Renal cortical epithelial cell (primary cell): Measurements from ENCODE around the gene MED14.

GRCh38 chrX:40073977-40075212 is 23.4 kb downstream of the BCOR start:
- RRBS = no CpG with 5 or more reads among the region's 51 CpGs

- RRBS = no CpG with 5 or more reads among the region's 51 CpGs
Measured at GRCh38 chrX:40105175-40105604, 7.4 kb upstream of the BCOR start.

GRCh38 chrX:40169014-40169862 is 71.5 kb upstream of the BCOR start:
- RRBS = 0% methylated on average over 5 of the region's 42 CpGs

- RRBS = 18% methylated on average over 5 of the region's 27 CpGs
Measured at GRCh38 chrX:40170692-40171622, 73.2 kb upstream of the BCOR start.

DNA sequence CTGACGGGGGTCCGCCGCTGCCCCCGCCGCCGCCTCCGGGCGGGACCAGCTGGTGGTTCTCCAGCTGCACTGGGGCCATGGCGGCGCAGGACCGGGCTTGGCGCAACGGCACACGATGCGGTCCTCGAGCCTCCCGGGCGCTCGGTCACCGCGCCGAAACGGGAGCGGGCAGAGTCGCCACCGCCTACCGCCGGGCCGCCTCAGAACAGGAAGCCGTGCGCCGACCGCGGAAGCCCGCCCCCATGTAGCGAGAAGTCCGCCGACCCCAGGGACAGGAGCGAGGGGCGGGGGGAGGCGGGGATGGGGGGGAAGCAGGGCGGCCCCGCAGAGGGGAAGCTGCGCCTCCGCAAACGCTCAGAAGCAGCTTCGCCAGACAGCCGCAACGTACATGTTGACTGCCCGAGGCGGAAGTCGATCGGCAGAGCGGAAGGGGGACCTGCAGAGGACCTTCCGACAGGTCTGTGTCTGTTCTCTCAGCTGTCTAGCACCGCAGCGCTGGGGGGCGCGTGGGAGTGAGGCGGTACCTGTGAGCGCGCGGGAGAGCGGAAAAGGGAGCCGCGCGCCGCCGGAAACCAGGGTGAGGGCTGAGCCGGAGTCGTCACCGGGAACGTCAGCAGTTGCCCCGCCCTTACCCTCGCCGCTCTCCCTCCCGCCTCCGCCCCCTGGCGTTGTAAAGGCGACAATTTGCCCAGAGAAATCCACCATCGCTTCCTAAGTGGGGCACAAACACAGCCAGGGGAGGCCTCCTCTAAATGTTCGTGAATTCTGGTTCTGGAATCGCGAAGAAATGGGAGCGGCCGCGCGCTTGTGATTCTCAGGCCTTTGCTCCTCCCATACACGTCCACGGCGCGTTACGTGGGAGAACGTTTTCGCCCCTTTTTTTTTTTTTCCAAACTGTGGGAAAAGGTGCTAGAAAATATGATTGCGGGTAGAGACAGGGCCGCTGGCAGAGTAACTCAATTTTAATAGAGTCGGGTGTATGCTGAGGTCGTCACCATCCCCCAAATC is at the start of gene MED14:
Gene MED14, minus strand, starts transcription at position 209 of the 1,008 bp plus-strand sequence.
- RRBS = 1% methylated on average over 28 of the region's 99 CpGs

- RRBS = no CpG with 5 or more reads among the region's 4 CpGs
Measured at GRCh38 chrX:41095281-41096076, 10.2 kb downstream of the USP9X start.

GRCh38 chrX:41101382-41101604 is 16.0 kb downstream of the USP9X start:
- RRBS = no CpG with 5 or more reads among the region's 5 CpGs

DNA sequence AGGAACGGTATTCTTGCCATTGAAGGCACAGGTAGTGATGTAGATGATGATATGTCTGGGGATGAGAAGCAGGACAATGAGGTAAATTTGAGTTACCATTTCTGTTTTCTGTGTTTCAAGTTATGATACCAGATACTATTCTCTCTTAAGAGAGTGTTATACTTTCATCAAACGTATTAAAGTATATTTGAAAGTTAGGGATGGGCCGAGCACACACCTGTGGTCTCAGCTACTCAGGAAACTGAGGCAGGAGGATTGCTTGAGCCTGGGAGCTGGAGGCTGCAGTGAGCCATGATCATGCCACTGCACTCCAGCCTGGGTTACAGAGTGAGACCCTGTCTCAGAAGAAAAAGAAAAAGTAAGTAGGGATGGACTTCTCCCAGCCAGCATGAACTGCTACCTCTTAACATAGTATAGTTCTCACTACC is 116.0 kb downstream of the USP9X start:
- RRBS = no CpG with 5 or more reads among the region's 3 CpGs

GRCh38 chrX:41210037-41210916 is 123.7 kb upstream of the DDX3X start:
- RRBS = no CpG with 5 or more reads among the region's 5 CpGs

DNA sequence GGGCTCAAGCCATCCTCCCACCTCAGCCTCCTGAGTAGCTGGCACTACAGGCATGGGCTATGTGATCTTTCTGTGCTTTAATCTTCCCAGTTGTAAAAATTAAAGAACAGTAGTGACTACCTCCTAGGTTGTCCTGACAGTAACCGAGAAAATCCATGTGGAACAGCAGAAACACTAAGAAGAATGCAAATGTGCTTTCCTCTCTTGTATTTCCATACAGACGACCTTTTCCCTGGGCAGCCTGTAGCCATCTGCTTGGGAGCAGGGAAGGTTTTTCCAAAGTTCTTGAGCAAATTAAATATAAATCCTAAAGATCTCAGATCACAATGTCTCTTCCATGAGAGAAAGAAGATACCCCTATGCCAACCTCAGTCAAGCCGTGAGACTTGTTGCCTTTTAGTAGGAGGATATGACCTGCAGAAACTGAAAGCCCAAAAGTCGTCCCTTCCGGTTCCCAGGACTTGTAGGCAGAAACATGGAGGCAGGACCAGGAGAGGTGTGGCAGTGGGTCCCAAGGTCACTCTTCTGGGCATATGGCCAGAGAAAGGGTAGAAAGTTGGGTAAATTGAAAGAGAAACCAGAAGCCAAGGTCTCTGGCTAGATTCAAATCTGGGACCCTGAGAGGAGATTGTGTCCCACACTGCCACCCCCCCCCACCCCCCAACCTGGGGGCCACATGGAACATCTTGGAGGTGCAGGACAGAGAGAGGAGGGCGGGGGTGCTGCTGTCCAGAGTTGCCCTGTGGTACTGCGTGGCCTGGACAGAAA is 55.2 kb downstream of the DDX3X start:
- RRBS = no CpG with 5 or more reads among the region's 7 CpGs

DNA sequence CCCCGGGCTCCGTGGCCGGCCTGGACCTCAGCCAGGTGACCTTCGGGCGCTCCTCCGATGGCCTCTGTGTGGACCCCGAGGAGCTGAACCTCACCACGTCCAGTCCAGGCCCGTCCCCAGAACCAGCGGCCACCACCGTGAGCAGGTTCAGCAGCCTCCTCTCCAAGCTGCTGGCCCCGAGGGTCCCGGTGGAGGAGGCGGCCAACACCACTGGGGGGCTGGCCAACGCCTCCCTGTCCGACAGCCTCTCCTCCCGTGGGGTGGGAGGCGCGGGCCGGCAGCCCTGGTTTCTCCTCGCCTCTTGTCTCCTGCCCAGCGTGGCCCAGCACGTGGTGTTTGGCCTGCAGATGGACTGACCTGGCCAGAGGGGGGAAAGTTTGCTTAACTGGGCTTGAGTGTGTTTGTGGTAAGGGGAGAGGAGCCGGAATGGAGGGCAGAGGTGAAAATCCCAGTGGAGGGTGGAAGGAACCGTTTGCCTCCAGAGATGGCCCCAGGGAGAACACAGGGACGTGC is 27.5 kb downstream of the NYX start:
- RRBS = 60% methylated on average over 4 of the region's 26 CpGs

DNA sequence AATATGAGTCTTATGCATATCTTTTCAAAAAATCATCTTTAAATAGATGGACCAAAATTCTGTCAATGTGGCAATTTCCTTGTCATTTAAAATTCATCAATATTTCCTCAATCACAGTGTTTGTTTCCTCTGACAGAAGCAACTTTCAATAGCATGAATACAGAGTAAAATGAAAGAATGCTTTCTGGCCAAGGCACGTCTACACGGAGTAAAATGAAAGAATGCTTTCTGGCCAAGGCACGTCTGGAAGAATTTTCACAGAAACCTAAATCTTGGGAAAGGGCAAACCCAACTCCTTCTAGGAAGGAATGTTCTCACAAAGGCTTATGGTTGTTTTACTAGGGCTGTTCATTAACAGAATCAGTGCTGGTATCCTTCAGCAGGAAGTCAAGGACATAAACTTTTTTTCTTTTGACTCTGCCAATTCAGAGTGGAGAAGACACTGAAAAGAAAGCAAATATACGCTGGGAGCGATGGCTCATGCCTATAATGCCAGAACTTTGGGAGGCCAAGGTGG is 99.0 kb upstream of the GPR34 start:
- RRBS = no CpG with 5 or more reads among the region's 5 CpGs

DNA sequence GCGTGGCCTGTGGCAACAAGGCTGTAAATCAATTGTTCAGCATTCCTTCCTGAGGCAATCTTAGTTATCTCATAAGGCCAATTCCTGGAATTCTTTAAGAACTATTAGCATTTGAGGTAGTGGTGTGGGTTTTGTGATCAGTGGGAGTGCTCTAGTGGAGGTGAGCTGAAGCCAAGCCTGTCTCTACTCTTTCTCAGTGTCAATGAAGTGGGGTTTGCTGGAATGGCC is 5.1 kb upstream of the GPR82 start:
- RRBS = no CpG with 5 or more reads among the region's 1 CpG

DNA sequence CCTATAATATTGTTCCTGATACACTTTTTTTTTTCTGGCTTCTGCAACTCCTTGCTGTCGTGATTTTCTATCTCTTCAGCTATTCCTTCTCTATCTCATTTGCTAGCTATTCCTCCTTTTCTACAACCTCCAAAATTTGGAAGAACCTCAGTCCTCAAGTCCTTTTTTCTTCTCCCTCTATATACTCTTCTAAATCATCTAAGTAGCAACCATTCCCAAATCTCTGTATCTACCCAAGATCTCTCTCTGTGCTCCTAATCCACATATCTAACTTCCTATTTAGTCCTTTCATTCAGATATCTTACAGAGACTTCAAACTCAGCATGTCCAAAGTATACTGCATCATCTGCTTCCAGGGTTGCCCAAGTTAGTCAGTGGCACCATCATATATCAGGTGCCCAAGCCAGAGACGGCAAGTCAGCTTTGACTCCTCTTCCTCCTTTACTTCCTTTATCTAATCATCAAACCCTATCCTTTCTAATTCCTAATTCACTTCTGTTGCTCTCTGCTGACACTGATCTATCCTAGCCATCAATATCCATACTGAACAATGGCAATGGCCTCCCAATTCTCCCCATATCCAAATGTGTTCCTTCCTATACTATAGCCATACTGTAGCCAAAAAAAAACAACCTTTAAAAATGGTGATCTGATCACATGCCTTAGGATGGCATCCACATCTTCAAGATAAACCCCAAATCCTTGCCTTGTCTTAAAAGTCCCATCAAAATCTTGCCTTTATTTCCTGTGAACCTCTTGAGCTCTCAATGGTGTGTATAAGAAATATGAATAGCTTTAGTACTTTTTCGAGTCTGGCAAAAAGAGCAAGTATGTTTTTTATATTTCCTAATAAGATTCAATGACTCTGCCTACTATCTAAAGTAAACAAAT is 40.5 kb downstream of the GPR82 start:
- RRBS = no CpG with 5 or more reads among the region's 3 CpGs

GRCh38 chrX:41922534-41922880 is 847 bp downstream of the CASK start:
- RRBS = no CpG with 5 or more reads among the region's 16 CpGs

- RRBS = no CpG with 5 or more reads among the region's 6 CpGs
Measured at GRCh38 chrX:42946788-42947225, 168.8 kb upstream of the PPP1R2C start.

GRCh38 chrX:43279229-43279942 is 376.7 kb upstream of the MAOA start:
- RRBS = no CpG with 5 or more reads among the region's 43 CpGs

DNA sequence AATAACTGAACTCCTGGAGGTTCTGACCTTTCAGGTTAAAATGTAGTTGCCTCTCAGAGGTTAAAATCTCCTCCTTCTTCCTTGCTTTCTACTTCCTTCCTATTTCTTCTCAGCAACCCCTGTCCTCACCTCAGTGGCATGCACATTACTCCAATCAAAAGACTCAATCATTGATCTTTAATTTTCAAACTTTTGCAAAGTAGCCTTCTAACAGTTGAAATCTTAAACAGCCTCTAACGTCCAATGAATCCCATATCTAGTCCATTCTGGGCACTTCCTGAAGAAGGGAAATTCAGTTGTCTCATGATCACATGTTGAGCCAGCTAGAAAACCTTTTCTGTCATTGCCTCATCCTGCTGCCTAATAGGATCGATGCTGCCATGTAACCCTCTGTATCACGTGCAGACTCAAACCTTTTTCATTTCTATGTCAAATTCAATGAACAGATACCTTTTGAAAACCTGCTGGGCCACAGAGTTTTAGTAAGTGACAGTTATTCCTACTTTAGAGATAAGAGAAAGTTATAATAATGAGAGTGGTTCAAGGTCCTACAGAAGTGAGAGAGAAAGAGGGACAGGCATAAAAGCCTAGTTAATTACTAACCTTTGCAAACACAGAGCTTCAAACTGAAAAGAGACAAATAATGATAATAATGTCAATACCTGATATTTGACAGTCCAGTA is 45.9 kb downstream of the MAOA start:
- RRBS = no CpG with 5 or more reads among the region's 3 CpGs

DNA sequence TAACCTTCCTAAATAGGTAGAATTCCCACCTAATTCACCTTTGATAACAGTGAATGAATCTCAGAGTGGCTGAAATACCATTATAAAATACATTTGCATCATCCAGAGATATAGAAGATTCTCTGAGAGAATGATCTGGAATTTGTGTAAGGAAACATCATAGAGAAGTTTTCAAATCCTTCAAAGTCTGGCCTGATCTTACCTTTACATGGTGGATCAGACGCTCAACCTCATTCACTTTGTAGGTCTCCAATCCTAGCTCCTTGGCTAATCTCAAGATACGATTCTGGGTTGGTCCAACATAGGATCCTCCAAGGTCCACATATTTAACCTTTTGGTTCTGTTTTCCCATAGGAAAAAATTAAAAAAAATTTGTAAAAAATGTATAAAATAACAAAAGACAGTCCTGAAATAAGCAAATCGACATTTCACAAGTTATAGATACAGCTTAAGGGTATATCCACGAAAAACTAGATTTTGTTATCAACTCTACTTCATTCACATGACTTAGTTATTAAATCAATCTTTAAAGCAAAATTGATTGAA is 43.5 kb downstream of the MAOB start:
- RRBS = no CpG with 5 or more reads among the region's 4 CpGs

- RRBS = no CpG with 5 or more reads among the region's 6 CpGs
Measured at GRCh38 chrX:44915242-44915698, 42.3 kb downstream of the KDM6A start.